Placental epithelial cell (primary cell): ENCODE measurements around the genes USP53 and NDNF.

DNA sequence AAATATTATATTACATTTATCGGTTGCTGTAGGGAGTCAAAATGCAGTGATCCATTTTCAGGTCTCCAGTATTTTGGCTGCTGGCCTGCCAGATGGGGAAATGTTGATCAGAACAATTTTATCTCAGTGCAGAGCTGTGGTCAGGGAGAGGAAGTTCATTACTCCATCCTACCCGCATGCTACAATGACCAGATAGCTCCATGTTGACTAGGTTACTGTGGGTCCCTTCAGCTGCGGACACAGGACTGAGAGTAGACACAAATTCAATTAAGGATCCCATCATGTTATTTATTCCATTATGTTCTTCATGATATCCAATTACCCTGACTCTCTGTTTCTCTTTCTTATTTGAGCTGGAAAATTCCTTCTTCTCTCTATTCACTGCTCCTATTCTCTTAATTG, 16.3 kb downstream of the SYNPO2 start:
- CAGE, long polyA plus RNA: no peak

- CAGE, long polyA plus RNA: no peak
These were observed 27.9 kb downstream of the SYNPO2 start for GRCh38 chr4:118916456-118917121.

DNA sequence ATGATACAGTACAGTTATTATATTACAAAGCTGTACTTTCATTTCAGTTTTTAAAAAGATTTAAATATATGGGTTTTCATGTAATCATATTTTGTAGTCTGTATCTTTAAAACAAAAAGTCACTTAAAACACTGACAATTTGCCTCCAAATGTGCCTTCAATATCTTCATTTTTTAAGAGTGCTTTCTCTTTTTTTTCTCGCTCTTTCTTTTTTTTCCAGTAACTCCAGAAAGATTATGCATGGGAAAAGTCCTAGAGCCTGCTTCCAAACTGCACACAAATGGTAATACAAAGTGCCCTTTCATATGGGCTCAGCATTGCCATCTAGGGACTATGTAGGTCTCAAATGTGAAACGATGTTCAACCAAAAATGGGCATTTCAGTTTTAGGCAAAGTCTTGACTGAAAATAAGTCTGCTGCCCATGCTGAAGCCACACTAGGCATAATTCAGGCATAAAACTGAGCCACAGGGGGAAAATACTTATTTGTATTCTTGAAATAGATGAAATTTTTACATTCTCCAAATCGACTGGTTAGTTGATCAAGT, 65.5 kb downstream of the SYNPO2 start:
- CAGE, long polyA plus RNA: no peak

GRCh38 chr4:118959687-118960055, 71.0 kb downstream of the SYNPO2 start:
- CAGE, long polyA plus RNA: no peak

DNA sequence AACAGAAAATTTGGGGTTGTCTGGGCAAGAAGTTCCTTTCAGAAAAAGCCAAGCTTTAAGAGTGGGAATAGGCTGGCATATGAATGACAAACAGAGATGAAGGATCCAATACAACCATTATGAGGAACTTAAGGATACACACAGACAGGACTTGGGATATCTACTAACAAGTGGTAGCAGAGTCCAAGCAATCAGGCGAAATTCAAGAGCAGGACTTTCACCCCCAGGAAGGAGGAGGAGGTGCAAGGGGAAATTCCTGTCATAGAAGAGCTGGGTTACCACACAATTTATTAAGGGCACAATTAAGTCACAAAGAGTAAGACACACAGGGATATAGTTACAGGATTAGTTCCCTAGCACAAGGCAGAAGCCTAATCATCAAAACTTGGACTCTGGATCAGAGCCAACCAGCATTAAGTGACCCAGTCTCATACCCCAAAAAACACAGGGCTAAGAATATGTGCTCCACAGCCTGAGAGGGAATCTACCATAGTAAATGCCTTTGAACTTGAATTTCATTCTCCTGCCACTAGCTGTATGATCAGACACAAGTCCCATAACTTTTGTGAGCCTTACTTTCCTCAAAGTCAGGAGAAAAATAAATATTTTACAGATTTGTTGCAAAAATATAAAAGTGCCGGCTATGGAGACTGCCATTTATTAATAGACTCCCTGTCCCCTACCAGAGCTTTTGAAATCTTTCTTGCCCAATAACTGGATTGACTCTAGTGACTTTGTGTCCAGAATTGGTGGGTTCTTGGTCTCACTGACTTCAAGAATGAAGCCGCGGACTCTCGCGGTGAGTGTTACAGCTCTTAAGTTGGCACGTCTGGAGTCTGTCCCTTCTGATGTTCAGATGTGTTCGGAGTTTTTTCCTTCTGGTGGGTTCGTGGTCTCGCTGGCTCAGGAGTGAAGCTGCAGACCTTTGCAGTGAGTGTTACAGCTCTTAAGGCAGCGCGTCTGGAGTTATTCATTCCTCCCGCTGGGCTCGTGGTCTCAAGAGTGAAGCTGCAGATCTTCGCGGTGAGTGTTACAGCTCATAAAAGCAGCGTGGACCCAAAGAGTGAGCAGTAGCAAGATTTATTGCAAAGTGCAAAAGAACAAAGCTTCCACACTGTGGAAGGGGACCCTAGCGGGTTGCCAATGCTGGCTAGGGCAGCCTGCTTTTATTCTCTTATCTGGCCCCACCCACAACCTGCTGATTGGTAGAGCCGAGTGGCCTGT, 87.1 kb downstream of the SYNPO2 start:
- CAGE, long polyA plus RNA: no peak

DNA sequence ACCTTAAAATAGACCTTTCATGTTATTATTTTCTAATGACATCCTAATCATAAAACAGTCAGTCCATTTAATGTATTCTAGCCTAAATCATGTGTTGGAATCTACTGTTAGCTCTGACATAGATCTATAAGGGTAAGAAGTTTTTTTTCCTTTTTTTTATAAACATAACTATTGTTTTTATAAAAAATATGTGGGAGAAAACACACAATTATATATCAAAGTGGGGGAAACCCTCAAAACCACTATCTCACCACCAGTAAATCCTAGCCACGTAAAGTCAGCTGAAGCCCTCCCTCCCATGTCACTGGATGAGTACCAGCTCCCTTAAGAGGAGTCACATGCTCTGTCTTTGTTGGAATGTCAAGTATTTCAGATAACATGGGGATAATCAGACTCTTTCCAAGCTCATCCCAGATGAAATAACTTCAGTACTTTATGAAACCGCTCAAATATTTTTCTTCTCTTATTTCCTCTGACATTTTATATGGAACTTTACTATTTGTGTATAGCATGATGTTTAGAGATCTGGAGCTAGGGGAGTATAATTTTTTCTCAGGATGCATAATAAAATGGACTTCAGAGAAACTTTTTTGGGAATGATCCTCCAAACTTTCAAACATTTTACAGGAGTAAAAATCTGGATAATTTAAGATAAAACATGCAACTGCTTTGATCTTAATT, 2.4 kb downstream of the MYOZ2 start:
- CAGE, long polyA plus RNA: no peak

DNA sequence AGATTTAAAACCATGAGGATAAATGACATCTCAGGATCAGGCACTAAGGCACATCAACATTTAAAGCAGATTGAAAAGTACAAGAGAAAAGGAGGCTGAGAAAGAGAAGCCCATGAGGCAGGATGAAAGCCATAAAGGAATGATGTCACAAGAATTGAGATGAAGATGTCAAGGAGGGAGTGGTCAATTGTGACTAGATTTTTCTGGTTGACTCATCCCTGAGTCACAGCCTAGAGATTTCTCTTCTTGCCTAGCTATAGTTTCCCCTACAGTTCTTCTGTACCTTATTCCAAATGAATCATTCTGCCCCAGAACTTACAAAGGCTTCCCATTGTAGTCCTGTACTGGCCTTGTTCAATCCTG, 3.5 kb upstream of the USP53 start:
- CAGE, long polyA plus RNA: no peak

DNA sequence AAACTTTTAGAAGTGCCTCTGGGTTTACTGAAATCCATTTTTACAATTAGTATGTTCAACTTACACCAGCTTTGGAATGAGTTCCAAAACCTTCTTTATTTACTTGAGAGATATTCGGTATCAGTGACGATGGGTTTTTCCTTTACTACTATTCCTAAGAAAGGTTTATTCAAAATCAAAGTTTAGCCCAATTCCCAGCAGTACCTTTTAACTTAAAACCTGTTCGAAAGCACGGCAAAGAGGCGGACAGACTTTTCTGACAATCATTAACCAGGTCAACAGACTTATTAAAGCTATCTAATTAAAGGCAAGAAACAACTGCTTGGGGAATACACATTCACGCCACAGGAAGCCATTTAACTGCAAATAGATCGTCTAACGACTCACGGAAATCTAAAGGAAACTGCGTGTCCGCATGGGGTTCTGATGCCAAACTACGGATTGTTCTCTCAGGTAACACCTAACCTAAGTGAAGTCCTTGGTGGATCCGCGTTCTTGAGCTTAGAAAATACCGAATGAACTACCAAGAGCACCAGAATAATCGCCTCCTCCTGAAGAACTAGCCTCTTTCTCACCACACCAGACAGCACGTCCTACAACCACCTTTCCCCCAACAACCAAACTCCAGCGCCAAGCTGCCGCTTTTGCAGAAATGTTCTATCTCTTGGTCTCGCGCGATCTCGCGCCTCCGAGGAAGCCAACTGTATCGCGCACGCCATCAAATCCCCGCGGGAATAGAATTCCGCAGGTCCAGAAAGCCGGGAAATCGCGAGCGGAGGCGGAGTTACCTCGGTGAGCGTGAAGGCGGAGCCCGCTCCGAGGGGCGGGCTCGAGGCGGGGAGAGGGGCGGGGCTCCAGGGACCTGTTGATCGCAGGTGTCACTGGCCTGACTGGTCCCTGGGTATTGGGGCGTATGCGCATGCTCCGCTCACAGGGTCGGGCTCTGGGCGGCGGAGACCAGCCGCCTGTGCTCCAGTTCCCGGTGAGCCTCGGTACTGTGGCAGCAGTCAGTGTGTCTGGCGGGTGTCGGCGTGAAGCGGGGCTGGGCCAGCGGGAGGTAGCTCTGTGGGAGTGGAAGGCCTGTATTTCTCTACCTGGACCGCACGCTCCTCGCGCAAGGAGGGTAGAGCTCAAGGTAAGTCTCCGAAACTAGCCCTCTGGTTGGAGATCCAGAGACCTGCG, at the start of gene USP53:
Gene USP53, plus strand, starts transcription at position 975 of the 1,182 bp plus-strand sequence.
- CAGE, long polyA plus RNA: no peak

DNA sequence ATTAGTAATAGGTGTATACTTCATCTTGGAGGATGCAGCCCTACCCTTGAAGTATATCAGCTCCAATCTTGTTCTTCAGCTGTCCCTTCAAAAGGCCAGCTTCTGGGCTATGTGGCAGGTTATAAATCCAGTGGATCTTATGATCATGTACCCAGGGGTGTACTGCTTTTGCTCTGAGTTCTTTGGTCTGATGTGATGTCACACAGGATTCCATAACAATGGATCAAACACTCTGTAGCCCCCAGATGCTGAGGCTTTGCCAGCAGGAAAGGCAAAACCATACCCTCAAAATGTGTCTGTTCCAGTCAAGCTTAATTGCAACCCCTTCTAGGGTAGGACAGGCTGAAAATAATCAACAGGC, 152.5 kb downstream of the PDE5A start:
- CAGE, long polyA plus RNA: no peak

GRCh38 chr4:121071803-121072975, at the start of gene NDNF:
TSS of gene NDNF (minus strand) at chr4:121072535.
- CAGE, long polyA plus RNA: no peak

GRCh38 chr4:121072976-121073344, 625 bp upstream of the NDNF start:
- CAGE, long polyA plus RNA: no peak

DNA sequence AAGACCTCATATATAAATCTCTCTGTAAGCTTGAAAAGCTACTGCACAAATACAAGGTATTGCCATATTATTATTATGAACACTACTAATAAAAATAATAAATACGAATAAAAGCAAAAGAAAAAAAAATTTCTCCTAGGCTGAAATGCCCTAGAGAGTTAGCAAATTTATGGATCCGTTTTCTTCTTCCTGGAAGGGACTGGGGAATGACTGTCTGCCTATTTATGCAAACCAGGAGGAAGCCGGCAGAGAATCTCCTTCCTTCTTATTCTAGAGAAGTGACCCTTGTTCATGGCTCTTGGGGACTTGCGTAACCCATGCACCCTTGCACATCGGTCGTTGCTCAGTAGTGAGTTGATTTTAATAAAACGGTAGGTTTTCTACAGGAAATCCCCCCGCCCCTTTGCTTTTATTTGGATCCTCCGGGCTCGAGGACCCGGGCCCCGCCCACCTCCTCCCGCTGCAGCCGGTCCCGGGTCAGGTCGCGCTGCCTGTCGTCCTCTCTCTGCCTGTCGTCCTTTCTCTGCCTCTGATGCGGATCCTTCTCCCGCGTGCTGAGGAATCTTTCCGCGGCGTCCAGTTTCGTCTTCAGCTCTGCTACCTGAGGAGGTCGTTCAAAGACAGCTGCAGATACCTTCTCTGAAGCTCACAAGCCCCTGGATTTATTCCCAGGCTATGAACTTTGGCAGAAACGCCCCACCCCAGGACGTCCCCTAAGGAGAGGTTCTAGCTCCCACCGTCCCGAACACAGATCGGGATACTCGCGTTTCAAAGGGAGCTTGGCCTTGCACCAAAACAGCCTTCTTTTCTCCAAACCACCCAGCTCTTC, 7.3 kb downstream of the TNIP3 start:
- CAGE, long polyA plus RNA: no peak

DNA sequence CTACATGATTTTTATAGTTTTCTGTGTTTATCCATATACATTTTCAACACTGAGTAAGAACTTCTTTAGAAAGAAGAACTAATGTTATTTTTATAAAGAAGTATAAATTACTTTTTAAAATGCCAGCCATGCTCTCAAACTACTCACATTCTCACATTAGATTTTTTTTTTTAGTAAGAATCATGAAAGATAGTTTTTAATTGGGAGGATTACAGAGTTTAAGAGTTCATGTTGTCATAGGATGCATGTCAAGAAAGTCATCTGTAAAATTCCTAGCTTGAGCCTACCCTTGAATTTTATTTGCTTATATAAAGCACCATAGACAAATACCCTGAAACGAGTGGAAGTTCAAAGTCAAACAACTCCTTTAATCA, 17.7 kb upstream of the TNIP3 start:
- CAGE, long polyA plus RNA: no peak

- CAGE, long polyA plus RNA: no peak
These were observed 89.7 kb upstream of the TNIP3 start for GRCh38 chr4:121253758-121254375.

GRCh38 chr4:121381292-121381642, 449 bp upstream of the QRFPR start:
- CAGE, long polyA plus RNA: no peak

GRCh38 chr4:121681511-121681803, 15.3 kb downstream of the ANXA5 start:
- CAGE, long polyA plus RNA: no peak

GRCh38 chr4:121767338-121767729, 2.4 kb upstream of the SMIM43 start:
- CAGE, long polyA plus RNA: no peak

- CAGE, long polyA plus RNA: no peak
These were observed 37.6 kb downstream of the BLTP1 start for GRCh38 chr4:122189724-122190202.

DNA sequence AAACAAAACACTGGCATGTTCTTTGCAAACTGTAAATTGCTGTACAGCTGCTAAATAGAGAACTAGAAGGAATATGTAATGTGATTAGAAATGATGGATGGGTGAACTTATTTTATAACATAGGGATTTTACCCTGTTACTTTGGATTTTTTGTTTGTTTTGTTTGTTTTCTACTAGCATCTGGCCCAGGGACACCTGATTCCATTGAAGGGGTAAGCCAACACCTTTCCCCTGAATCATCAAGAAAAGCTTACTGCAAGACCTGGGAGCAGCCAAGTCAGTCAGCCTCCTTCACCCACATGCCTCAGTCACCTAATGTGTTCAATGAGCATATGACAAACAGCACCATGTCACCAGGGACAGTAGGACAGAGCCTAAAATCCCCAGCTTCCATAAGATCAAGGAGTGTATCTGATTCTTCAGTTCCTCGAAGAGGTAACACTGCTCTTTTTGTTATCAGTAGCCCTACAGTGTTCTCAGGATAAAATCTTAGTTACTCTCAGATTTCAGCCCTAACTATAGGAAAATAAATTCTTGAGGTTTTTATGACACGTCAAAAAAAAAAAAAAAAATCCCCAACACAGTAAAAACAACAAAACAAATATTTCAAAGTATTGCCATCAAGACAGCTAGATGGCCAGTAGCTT, 31.3 kb upstream of the ADAD1 start:
- CAGE, long polyA plus RNA: no peak

GRCh38 chr4:122687521-122688175, 44.9 kb upstream of the BBS12 start:
- CAGE, long polyA plus RNA: no peak